ENCODE measurements around a stretch of chr5.

DNA sequence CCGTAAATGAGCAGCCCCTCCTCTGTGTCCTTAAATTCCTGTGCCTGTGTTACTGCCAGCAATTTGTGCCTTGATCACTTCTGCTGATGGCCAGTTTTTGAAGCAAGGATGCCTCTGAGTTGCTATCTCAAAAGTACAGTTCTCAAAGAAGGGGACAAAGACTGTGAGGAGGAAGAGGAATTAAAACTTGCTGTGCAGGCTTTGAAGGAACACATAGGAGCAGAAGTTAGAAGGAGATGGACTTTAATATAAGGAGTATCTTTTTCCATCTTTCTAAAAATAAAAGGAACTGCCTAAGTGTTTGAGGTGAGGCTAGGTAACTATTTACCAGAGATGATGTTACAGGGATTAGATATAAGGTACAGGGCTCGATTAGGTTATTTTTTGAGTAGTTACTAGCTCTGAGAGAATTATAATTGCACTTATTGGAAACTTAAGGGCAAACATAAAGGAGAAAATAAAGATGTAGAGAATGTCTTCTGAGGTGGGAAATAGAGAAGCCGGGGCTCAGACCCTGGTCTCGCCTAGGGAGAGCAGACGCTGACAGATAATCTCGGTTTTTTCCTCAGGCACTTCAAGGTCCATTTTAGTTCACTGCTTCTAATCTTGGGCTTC lies 92.0 kb downstream of the ZSWIM6 start:
- PRO-cap: no peak
- RAMPAGE, long total RNA, 3 experiments: no peak in any of the 3 experiments

DNA sequence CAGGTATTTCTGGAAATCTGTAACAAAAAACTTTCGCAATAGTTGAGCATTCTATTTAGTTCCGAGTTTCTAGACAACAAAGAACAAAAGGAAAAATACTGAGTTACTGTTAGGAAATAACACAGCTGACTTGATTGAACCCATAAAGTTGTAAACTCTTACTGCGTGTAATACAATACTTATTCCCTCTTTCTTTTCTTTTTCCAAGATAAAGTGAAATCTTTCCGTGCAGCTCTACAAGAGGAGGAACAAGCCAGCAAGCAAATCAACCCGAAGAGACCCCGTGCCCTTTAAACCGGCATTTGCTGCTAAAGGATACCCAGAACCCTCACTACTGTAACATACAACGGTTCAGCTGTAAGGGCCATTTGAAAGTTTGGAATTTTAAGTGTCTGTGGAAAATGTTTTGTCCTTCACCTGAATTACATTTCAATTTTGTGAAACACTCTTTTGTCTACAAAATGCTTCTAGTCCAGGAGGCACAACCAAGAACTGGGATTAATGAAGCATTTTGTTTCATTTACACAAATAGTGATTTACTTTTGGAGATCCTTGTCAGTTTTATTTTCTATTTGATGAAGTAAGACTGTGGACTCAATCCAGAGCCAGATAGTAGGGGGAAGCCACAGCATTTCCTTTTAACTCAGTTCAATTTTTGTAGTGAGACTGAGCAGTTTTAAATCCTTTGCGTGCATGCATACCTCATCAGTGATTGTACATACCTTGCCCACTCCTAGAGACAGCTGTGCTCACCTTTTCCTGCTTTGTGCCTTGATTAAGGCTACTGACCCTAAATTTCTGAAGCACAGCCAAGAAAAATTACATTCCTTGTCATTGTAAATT lies 18.2 kb downstream of the DIMT1 start:
- PRO-cap: no peak
- RAMPAGE, long total RNA, 3 experiments: no peak in any of the 3 experiments

DNA sequence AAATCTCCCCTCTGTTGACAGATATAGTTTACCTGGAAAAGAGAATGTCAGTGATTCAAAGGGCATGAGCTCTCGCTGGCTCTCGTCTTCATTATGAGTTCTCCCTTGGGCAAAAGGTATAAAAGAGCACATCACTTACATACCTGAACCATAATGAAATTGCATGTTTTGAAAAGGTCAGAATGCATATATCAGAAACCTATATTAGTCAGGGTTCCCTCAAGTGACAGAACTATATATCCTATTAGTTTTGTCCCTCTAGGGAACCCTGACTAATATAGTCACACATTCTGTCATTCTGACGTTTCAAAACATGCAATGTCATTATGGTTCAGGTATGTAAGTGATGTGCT lies 576.5 kb downstream of the LRRC70 start:
- PRO-cap: no peak
- RAMPAGE, long total RNA, 3 experiments: no peak in any of the 3 experiments

DNA sequence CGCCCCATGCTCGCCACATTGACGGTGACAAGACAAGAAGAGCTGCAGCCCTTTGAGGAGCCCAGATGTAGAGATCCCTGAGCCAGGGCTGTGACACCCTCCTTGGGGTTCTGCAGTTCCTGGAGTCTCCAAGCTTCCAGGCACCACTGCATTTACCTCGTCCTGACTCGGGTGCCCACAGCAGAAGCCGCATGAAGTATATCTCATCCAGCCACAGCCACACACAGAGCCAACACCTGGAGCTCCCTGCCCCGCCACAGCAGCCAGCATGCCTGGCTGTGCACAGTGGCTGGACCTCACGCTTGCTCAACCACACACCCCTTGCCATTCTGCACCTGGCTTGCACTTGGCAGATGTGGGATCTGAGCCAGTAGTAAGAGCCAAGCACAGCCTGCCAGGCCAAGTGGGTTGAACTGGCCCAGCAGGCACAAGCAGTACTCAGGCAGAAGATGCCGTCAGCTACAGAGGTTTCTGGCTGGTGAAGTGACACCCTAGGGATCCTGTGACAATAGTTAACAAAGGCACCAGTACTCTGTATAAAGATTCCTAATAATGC lies 166.2 kb downstream of the RNF180 start:
- PRO-cap: no peak
- RAMPAGE, long total RNA, 3 experiments: no peak in any of the 3 experiments

DNA sequence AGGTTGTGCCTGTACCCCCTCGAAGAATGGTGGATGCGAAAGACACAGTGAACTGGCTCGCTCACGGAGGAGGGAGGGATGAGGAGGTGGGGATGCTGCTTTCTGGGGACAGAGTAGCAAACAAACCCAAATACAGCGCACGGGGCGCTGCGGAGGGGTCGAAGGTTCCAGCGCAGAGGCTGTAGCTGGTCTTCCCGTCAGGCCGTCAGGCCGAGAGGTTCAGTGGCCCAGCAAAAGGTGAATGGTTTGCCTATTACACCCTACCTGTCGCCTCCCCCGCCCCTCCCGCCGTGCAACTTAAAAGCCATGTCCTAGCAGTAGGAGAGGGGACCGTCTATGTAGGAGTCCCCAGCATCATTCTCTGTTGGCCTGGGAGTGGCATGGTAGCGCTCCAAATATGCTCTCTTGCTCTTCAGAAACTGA lies 1.2 kb downstream of the RGS7BP start:
- PRO-cap: no peak
- RAMPAGE, long total RNA, 3 experiments: no peak in any of the 3 experiments

- PRO-cap: no peak
- RAMPAGE, long total RNA, 3 experiments: no peak in any of the 3 experiments
Observed at GRCh38 chr5:64838303-64838795, 69.6 kb downstream of the CWC27 start.

DNA sequence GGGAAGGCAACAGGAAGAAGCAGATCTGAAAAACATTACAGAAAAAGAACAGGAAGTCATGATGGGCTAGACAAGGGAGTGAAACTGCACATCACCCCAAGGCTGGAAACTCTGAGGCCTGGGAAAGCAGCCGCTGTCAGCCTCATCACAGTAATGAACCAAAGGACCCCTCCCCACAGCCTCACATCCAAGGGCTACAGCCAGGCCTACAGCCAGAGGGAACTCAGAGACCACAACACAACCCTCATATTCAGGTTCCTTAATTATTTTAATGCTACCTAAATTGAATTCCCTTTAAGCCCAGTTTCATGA lies 258.5 kb downstream of the CWC27 start:
- PRO-cap: no peak
- RAMPAGE, long total RNA, 3 experiments: no peak in any of the 3 experiments

DNA sequence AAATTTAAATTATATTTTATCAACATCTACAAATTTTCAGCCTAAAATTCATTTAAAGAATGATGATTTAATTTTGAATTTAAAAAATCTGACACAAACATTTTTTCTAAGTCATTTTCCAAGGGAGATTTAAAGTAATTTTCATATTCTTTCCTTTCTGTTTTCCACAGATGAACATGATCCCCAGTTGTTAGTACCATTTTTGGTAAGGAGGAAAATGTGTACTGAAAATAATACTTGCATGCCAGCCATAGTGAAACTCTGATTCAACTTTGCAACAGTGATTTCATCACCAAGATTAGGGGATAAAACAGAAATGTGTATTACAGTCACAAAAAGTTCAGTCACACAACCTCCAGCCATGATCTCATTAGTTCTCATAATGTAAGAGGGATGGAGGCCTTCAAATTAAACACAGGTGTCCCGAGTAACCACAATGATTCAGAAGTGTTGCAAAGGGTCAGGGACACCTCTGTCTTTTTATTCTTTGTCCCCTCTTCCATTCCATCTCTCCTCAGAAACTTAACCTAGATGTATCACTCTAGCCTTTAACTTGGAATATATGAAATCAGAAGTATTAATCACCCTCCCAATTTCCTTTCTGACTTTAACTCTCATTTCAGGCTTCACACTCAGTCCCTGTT lies 291.4 kb downstream of the ADAMTS6 start:
- PRO-cap: unidirectional peak, plus-strand start at position 334 of the sequence
- RAMPAGE, long total RNA, 3 experiments: no peak in any of the 3 experiments

DNA sequence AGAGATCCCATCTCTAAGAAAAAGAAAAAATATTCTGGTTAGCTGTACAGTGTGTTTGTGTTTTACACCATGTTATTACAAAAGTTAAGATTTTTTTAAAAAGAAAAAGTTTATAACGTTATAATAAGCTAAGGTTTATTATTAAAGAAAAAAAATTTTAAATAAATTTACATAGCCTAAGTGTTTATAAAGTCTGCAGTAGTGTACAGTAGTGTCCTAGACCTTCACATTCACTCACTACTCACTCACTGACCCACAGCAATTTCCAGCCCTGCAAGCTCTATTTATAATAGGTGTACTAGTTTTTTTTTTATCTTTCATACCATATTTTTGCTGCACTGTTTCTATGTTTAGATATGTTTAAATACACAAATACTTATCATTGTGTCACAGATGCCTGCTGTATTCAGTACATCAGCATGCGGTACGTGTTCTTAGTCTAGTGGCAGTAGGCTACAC lies 40.7 kb downstream of the ERBIN start:
- PRO-cap: no peak
- RAMPAGE, long total RNA, 3 experiments: no peak in any of the 3 experiments

GRCh38 chr5:66145051-66145461 lies 956 bp downstream of the SREK1 start:
- PRO-cap: no peak
- RAMPAGE, long total RNA, 3 experiments: no peak in any of the 3 experiments

GRCh38 chr5:66153739-66154245 lies 9.7 kb downstream of the SREK1 start:
- PRO-cap: no peak
- RAMPAGE, long total RNA, 3 experiments: no peak in any of the 3 experiments

DNA sequence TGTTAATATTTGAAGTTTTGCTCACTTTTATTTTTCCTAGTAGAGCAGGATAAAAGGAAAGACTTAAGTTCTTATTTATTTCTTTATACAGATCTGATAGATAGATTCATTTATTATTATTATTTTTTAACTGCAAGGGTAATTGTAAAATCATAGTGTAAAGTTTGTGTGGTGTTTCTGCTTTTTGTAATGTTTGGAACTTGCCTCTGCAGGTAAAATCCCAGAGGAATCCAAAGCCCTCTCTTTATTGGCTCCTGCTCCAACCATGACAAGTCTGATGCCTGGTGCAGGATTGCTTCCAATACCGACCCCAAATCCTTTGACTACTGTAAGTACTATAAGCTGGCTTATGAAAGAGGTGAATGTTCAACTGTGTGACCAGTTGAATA lies 14.9 kb downstream of the SREK1 start:
- PRO-cap: no peak
- RAMPAGE, long total RNA, 3 experiments: no peak in any of the 3 experiments

DNA sequence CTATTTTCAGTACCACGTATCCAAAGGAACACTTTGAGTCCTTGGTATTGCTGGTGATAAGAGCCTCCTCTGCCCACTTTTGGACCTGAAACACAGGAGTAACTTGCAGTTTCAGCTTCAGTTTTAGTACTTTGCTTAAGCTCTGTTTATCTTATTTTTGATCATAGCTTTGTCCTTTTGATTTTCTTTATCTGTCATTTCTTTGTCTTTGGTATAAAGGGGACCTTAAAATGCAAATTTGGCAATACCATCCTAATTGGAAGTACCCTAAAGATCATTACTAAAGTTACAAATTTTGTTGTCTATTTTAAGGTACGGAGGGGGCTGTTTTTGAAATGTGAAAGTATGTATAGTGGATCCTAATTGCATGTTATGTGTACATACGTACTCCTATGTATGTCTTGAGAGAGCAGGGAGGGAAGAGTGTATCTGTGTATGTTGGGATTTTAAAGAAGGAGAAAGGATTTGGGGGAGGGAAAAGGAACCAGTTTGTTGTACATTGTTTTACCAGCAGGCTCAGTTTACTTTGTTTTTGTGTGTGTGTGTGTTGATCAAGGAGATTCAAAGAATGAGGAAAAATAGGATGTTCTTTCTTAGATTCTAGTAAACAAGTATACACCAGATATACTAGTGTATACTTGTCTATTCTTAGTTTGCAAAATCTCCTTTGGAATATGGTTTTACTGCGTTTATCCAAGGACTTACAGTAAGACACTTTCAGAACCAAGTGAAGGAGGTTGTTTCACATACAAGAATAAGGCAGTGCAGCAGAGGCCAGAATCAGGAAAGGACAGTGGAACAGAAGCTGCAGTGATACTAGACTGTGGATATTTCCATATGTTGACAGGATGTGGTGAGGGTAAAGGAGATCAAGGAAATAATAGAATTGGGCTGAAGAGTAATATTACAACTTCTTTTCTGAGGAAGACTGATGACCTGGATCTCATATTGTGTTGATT lies 21.5 kb downstream of the SREK1 start:
- PRO-cap: no peak
- RAMPAGE, long total RNA, 3 experiments: no peak in any of the 3 experiments

DNA sequence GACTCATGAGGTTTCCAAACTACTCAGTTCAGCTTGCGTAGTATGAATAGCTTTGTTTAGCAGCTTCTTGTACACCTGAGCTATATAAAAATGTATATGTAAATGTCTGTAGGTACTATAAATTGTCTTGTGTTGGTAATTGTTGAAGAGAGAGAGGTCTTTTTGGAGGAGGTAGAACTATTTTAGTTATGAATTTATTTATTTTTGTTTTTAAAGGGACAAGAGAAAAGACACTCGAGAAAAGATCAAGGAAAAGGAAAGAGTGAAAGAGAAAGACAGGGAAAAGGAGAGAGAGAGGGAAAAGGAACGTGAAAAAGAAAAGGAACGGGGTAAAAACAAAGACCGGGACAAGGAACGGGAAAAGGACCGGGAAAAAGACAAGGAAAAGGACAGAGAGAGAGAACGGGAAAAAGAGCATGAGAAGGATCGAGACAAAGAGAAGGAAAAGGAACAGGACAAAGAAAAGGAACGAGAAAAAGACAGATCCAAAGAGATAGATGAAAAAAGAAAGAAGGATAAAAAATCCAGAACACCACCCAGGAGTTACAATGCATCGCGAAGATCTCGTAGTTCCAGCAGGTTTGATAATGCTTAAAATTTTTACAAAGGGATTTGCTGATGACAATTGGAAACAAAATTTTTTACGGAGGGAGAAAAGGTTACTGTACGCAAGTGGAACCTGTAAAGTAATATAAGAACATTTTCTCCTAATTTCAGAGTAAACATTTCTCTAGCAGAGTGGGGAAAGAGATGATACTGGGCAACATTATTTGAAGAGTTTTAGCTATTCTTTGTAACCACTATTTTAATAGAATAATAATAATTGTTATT lies 26.5 kb downstream of the SREK1 start:
- PRO-cap: no peak
- RAMPAGE, long total RNA, 3 experiments: start-site peak on the plus strand in 1 of 3 experiments, centred at positions 388 to 551 of the sequence, 21 to 29 reads per replicate

- PRO-cap: no peak
- RAMPAGE, long total RNA, 3 experiments: no peak in any of the 3 experiments
Observed at GRCh38 chr5:66989110-66989702, 207.4 kb downstream of the CD180 start.

DNA sequence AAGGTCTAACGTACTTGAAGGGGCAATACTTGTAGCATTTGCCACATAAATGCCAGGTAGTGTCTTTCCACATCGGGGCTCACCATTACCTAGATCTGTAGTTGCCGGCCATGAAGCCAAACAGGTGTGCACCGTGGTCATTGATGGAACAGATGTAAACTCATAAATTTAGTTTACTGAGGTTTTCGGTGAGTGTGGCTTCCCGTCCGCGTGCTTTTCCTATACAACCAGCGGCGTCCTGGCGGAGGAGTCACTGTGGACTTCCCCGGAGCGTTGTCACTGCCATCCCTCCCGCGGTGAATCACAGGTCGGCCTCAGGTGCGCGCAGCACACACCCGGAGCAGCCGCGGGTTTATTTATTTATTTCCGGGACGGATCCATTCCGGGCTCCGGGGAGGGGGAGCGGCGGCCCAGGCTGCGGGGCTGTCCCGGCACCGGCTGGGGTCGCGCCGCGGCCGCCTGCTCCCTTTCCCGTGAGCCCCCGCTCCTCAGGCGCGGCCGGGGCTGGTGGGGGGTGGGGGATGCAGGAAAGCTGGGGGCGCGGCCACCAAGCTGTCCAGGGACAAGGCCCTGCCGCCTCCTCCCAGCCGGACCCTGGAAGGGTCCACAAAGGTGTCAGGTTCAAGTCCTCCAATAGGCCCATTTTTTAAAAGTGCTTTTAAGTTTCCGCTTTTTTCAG lies 192.7 kb downstream of the CD180 start:
- PRO-cap: bidirectional peak, plus-strand start outside the sequence, minus-strand start at position 303 of the sequence
- RAMPAGE, long total RNA, 3 experiments: no peak in any of the 3 experiments

- PRO-cap: unidirectional peak, plus-strand start at chr5:67050878
- RAMPAGE, long total RNA, 3 experiments: no peak in any of the 3 experiments
Observed at GRCh38 chr5:67050054-67051156, 146.2 kb downstream of the CD180 start.

DNA sequence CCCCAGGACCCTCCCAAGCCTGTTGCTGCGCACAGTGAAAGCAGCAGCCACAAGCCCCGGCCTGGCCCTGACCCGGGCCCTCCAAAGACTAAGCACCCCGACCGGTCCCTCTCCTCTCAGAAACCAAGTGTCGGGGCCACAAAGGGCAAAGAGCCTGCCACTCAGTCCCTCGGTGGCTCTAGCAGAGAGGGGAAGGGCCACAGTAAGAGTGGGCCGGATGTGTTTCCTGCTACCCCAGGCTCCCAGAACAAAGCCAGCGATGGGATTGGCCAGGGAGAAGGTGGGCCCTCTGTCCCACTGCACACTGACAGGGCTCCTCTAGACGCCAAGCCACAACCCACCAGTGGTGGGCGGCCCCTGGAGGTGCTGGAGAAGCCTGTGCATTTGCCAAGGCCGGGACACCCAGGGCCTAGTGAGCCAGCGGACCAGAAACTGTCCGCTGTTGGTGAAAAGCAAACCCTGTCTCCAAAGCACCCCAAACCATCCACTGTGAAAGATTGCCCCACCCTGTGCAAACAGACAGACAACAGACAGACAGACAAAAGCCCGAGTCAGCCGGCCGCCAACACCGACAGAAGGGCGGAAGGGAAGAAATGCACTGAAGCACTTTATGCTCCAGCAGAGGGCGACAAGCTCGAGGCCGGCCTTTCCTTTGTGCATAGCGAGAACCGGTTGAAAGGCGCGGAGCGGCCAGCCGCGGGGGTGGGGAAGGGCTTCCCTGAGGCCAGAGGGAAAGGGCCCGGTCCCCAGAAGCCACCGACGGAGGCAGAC lies 30.7 kb downstream of the CD180 start:
- PRO-cap: bidirectional peak, plus-strand start at position 343 of the sequence, minus-strand start at position 199 of the sequence
- RAMPAGE, long total RNA, 3 experiments: no peak in any of the 3 experiments

GRCh38 chr5:67780134-67780735 lies 435.3 kb upstream of the PIK3R1 start:
- PRO-cap: no peak
- RAMPAGE, long total RNA, 3 experiments: no peak in any of the 3 experiments

DNA sequence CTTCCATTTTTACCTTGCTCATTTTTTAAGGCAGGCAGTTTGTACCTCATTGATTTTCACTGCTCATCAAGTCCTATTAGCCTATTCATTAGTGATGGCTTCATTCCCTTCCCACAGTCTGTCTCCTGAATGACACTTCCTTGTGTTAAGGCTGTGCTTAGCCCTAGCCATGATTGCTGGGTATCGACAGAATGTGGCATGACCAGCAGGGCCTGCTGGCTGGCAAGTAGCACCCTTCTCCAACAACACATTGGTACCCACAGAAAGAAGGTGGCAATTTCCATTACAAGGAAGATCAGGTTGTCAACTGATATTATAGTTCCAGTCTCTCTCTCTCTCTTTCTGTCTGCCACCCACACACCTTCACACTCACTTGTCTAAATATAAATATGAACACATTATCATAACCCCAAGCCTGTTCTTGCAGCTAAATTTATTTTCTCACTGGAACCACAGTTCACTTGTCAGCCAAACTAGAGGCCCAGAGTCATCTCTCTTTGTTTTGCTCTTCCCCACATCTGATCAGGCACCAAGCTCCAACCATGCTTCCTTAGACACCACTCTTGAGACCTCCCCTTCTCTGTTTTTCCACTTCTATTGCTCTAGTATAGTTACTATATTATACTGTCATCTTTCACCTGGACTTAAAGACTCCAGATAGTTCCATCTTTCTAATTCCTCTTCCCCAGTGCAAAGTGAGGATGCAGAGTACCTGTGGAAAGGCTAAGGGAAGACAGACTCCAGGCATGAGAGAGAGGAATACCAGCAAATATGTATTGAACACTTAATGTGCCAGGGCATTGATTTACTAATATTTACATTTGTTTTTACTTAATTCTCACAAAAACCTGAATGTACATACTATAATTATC lies 408.0 kb upstream of the PIK3R1 start:
- PRO-cap: no peak
- RAMPAGE, long total RNA, 3 experiments: no peak in any of the 3 experiments